ENCODE measurements around a stretch of chr1.

DNA sequence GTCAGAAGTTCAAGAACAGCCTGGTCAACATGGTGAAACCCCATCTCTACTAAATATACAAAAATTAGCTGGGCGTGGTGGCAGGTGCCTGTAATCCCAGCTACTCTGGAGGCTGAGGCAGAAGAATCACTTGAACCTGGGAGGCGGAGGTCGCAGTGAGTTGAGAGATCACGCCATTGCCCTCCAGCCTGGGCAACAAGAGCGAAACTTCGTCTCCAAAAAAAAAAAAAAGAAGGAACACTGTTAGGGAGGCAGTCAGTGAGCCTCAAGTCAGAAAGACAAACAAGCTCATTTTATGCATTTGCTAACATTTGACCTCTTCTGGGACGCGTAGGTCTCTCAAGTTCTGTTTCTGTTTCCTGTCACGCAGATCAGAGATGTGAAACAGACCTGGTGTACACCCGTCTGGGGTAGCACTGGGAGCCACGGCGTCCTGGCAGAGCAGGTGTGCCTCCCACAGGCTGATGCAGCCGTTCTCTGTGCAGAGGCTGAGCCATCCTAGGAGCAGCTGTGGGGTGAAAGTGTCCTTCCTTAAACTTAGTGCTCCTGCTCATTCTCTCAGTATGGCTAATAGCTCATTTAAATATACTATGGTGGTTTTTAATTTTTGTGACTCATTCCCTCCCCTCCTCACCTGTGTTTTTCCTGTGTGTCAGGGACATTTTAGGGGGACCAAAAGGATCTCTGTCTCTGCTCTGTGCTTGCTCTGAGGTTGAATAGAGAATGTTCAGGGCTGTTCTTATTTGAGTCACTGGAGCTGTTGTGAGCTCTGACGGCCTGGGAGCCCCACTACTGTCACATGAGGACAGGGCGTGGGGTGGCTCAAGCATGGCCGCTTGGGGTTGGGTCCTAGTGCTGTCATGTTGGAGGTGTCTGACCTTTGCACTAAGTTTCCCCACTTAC, 42.8 kb downstream of the GALNT2 start:
- PRO-cap, result no peak

GRCh38 chr1:230190773-230191556, 123.9 kb downstream of the GALNT2 start:
- PRO-cap, result no peak

DNA sequence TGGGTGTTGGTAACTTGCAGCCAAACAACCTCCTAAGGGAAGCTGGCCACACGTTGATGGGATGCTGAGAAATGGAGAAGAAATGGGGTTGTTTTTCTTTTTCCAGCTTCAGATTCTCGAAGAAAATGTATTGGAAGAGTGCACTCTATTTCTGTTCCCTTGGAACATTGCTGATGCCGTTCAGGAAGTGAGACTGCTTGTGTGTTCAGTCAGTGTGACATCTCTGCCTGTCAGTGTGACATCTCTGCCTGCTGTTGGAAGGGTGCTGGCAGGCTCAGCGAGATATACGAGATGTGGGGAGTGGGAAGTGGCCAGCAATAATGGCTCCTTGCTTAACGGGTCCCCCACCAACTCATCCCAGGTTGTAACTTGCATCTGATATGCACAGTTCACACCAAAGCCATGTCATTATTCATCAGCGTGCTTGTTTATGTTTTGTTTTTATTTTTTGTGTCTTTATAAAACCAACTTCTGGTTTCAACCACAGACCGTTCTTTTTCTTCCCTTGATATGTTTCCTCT, 145.3 kb downstream of the GALNT2 start:
- PRO-cap, result unidirectional peak, plus-strand start at position 233 of the sequence

- PRO-cap, result no peak
Observed at GRCh38 chr1:230331648-230332435, 94.3 kb downstream of the PGBD5 start.

DNA sequence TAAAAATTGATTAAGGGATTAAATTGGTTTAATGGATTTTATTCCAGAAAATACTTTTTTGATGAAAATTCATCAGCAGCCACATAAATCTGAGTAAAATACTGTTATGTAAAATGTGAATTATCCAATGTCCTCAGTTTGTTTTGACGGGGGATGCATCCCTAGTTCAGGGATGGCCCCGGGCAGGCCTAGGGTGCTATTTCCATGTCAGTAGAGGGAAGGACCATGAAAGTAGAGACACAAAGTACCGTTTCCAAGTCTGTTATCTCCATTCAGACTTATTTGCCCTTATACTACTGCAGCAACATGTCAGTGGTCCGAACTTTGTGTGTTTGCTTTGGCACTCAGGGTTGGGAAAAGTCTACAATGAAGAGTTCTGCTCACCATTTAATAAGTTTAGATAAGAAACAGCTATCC, 11.2 kb upstream of the AGT start:
- PRO-cap, result no peak

DNA sequence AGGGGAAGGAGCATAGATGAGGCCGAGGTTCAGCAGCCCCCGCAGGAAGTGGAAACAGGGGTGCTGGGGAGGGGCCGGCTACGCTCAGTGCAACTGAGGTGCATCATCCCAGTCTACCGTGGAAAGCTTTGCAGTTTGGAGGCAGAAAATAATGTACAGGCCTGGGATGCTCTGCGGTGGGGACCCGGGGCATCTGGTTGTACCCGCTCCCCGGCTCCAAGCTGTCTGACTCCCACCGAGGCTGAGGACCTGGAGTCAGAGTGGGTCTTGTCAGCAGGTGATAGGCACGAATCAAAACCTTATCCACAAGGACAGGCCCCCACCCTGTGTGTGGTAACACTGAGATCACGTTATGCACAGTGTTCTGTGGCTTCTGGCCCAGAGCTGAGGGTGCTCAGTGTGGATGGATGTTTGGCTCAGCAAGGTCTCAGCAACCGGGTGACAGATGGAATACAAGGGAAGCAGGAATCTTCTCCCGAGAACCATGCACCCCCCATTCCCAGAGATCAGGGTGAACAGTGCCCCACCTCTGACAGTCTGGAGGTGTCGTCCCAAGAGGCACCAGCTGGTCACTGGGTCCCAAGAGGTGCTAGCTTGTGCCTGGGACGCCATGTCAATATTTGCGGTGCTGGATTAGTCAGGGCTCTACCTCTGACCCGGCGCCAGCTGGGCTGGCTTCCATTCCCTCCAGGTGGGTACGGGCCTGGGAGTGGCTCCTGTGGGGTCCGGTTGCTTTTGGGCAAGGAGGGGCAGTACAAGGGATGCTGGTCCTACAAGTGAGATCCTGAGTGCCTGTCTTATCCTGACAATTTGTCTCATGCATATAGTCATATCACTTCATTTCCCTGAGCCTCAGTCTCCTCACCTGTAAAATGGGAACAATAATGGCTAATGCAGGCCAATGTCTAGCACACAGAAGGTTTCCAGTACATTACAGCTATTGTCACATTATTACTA, 815 bp downstream of the CAPN9 start:
- PRO-cap, result no peak

DNA sequence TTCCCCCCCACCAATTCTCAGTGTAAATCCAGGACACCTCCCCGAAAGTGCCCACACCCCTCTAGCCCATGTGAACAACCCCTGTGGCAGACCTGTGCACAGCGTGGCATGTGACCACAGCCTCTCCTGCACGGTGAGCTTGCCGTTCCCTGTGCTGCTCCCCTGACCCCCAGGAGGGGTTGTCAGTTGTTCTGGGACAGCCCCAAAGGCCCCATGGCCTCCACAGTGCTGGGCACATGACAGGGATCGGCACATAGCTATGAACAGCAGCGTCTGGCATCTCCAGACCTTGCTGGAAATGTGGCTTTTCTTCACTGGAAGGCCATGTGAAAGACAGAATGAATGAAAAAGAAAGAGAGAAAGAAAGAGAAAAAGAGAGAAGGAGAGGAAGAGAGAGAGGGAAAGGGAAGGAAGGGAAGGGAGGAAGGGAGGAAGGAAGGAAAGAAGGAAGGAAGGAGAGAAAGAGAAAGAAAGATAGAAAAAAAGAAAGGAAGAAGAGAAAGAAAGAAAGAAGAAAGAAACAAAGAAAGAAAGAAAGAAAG, 3.9 kb downstream of the CAPN9 start:
- PRO-cap, result no peak

- PRO-cap, result no peak
Observed at GRCh38 chr1:230866139-230867014, 1.9 kb downstream of the C1orf198 start.

DNA sequence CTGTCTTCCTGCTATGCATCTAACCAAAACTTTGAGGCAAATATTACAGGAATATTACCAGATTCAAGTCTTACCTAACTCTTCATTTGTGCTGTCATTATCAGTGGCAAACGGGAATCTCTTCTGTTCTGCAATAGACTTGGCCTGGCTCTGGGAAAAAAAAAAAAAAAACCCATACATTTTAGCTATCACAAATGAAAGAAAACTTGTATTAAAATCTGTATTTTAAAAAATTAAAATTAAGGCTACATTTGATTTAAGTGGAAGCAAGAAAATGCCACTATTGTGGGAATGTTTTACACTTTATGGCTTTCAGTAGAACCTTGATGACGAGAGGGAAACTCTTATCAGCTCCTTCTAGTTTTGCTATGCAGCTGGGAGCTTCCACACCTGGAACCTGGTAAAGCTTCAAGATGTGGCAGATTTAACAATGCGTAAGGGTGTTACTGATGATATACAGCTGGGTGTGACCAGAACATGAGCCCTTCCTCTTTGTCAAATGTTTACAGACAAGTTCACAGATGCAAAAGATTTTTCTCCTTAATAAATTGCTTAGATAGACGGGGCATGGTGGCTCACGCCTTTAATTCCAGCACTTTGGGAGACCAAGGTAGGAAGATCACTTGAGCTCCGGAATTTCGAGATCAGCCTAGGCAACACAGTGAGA, 20.4 kb downstream of the TTC13 start:
- PRO-cap, result no peak

DNA sequence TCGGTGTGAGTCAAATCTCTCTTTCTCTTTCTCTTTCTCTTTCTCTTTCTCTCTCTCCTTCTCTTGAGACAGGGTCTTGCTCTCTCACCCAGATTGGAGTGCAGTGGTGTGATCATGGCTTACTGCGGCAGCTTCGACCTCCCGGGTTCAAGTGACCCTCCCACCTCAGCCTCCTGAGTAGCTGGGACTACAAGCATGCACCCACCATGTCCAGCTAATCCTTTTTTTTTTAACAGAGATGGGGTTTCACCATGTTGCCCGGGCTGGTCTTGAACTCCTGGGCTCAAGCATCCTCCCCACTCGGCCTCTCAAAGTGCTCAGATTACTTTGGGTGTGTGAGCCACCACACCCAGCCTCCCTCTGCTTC, 27.9 kb downstream of the FAM89A start:
- PRO-cap, result no peak

- PRO-cap, result no peak
Observed at GRCh38 chr1:231016533-231017552, 23.2 kb downstream of the FAM89A start.

- PRO-cap, result no peak
Observed at GRCh38 chr1:231040569-231040903, 482 bp upstream of the FAM89A start.

GRCh38 chr1:231040904-231041543, 970 bp upstream of the FAM89A start:
- PRO-cap, result no peak

DNA sequence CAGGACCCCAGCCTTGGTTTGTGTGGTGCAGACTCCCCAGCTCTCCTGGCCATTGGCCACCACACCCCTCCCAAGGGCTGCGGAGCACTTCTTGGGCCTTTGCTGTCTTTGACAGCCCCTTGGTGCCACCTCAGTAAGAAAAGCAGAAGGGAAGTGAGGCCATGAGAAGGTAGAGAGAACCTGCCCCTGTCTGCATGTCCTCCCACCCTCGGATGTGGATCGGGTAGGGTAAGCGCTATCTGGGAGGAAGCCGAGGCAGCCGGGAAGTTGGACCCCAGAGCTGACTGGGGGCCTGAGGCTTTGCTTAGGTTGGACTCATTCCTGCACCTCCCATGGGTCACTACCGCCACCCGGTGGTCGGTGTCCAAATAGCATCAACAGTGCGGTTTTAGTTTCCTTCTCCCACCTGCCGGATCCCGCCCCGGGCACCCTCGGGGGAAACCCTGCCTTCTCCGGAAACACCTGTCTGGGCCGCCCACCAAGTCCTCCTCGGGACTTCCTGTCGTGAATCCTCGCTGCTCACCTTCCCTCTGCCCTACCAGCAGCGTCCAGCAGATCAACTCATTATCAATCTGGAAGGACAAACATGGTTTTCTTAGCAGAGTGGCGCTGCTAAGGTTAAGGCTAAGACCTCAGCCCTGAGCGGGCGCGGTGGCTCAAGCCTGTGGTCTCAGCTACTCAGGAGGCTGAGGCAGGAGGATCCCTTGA, 29.7 kb downstream of the C1orf131 start:
- PRO-cap, result bidirectional peak, plus-strand start at position 495 of the sequence, minus-strand start at position 216 of the sequence; unidirectional peak, plus-strand start at position 601 of the sequence

GRCh38 chr1:231317650-231318094, 20.0 kb downstream of the EXOC8 start:
- PRO-cap, result no peak

DNA sequence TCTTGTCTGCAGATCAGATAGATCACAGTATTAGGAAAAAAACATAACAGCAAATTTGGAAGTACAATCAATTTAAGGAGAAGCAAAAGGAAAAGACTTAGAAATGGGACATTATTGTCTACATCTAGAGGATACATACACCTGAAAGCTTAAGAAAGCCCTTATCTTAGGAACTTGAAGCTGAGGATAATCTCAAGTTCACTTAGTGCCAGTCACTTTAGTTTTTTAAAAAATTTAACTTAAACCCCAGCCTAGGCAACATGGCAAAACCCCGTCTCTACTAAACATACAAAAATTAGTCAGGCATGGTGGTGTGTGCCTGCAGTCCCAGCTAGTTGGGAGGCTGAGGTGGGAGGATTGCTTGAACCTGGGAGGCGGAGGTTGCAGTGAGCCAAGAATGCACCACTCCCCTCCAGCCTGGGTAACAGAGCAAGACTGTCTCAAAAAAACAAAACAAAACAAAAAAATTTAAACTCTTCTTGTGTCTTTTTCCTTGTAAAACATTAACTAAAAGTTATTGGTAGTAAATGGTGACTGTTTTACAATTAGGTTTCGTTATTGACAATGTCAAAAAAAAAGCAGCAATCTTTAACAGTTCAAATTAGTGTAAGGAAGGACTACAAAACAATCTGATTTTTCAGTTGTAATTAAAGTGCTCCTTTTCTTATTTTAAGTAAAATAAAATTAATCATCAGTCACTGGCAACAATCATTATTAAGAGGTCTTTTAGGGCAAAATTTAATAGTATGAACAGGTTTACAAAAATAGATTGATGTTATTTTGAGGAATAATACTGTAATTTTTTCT, 27.3 kb downstream of the SPRTN start:
- PRO-cap, result no peak

DNA sequence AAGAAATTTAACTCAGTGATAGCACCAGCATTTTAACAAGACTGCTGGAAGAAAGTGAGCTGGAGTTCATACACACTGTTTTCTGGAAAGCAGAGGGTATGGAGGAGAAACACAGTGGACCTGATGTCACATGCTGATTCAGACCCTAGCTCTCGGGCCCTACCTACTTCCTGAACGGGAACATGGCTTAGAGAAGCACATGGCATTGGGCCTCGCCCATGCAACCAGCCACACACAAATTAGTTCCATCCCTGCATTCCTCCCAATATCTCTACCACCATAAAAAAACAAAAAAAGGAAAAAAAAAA, 39.6 kb downstream of the SIPA1L2 start:
- PRO-cap, result no peak

GRCh38 chr1:232745534-232745769, 59.8 kb upstream of the MAP10 start:
- PRO-cap, result no peak

- PRO-cap, result no peak
Observed at GRCh38 chr1:232764403-232764939, 40.7 kb upstream of the MAP10 start.

GRCh38 chr1:232968817-232969493, 18.5 kb downstream of the NTPCR start:
- PRO-cap, result no peak